ENCODE measurements around the gene TIAM2.

GRCh38 chr6:152698527-152699040 lies 887 bp downstream of the MYCT1 start:
- RRBS, result no CpG with 5 or more reads among the region's 1 CpG

GRCh38 chr6:152701772-152702399 lies 4.2 kb downstream of the MYCT1 start:
- RRBS, result no CpG with 5 or more reads among the region's 5 CpGs

DNA sequence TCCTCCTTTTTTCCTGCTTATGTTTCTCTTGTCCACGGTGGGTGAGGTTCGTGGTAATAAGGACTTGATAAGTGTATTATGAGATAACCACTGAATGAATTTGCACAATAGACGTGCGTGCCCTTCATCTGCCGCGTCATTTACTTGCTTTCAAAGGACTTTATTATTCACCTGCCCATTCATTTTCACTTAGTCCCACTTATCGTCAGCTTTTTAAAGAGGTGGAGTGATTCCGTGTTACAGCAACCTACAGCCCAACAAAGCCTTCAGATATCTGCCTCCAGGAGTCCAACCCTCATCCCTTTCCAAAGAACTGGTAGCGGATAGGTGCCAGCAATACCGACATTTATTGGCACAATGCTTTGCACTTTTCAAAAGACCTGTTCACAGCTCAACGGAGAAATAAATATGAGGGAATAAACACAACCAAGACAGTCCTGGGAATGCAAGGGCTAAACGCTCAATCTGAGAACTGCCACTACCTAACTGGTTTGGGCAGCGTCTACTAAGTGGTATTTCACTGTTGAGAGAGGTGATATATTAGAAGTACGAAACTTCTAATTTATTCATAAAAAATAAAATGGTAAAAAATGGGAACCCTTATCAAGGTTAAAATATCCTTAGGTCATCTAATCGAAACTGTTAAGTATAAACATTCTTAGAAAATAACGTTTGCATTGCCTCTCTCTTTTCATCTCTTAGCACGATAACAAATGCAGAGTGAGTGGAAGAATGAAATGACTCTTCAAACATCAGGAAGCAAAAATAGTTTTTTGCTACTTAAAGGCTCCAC lies 905 bp upstream of the MTRF1L start:
- RRBS, result no CpG with 5 or more reads among the region's 17 CpGs

GRCh38 chr6:153134324-153134634 lies 3.2 kb upstream of the RGS17 start:
- RRBS, result no CpG with 5 or more reads among the region's 13 CpGs

DNA sequence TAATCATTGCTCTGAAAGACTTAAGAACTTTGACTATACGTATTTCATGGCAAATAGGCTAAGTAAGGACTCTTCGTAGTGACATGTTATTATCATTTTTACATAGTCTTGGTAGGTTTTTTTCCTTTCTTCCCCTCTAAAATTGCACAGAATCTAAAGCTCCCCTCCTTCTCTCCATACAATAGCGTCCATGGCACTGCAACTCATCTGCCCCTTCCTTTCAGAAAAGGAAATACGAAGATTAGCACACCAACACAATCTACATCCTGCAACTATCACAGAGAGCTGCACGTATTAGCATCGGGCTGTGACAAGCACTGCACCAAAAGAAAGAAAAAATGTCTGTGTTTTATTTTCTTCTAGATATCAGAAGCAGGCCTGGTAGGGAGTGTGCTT lies 124.7 kb downstream of the IPCEF1 start:
- RRBS, result no CpG with 5 or more reads among the region's 6 CpGs

- RRBS, result no CpG with 5 or more reads among the region's 7 CpGs
Observed at GRCh38 chr6:154462424-154462885, 48.0 kb downstream of the CNKSR3 start.

- RRBS, result no CpG with 5 or more reads among the region's 9 CpGs
Observed at GRCh38 chr6:154501182-154501827, 9.2 kb downstream of the CNKSR3 start.

DNA sequence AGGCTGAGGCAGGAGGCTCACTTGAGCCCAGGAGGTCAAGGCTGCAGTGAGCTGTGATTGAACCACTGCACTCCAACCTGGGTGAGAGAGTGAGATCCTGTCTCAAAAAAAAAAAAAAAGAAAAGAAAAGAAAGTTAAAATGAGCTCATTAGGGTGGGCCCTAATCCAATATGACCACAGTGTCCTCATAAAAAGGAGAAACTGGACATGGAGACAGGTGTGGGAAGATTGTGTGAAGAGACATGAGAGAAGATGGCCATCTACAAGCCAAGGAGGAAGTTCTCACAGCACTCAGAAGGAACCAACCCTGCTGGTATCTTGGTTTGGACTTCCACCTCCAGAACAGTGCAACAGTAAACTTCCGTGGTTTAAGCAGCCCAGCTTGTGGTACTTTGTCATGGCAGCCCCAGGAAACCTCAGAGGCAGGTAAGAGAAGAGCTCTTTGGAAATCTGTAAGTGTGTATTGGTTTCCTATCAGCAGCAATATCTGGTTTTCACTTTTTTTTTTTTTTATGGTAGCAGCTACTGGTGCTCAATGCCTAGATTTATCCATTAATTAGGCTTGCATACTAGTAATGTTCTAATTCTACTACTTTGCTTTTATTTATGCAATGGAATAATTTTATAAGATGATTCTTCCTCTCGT lies 16.5 kb upstream of the CNKSR3 start:
- RRBS, result no CpG with 5 or more reads among the region's 2 CpGs

- RRBS, result 2% methylated on average over 48 of the region's 125 CpGs
Observed at GRCh38 chr6:154995164-154996207, at the start of gene TIAM2. Gene TIAM2 (plus strand): TSS chr6:154995315.

- RRBS, result no CpG with 5 or more reads among the region's 7 CpGs
Observed at GRCh38 chr6:155461583-155462048, 6.0 kb upstream of the NOX3 start.

DNA sequence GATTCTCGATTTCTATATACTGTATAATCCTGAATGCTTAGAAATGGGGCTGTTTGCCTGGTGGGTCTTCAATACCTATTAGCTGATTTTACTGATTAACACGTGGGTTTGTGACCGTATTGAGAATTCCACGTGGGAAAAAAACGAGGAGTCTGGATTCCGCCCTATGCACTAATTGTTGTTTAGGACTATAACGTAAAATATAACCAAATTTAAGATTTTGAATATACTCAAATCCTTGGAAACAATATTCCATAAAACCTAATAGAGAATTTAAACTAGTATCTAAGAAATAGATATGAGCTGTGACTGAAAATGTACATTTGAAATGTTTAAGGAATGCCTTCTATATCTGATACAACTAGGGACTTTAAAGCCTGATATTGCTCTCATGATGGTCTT lies 93.5 kb upstream of the NOX3 start:
- RRBS, result no CpG with 5 or more reads among the region's 7 CpGs

DNA sequence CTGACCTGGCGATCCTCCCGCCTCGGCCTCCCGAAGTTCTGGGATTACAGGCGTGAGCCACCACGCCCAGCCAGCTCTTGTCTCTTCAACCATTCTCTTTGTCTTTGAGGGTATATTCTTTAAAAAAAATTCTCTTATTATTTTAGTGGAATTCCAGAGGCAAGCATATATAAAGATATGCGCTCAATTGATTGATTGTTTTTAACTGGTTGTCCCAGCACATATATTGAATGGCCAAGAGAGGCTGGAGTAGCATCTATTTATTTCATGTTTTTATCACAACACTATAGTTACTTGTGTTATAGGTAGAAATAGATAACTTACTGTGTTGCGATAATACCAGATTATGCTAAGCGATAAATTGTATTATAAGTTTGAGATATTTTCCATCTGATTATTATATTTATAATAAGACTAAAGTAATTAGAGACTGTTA lies 379.3 kb upstream of the NOX3 start:
- RRBS, result no CpG with 5 or more reads among the region's 9 CpGs

GRCh38 chr6:156718692-156719110 lies 58.5 kb upstream of the ARID1B start:
- RRBS, result no CpG with 5 or more reads among the region's 9 CpGs

- RRBS, result 1% methylated on average over 16 of the region's 27 CpGs
Observed at GRCh38 chr6:156778175-156778518, 969 bp downstream of the ARID1B start.

GRCh38 chr6:156795769-156796354 lies 18.7 kb downstream of the ARID1B start:
- RRBS, result no CpG with 5 or more reads among the region's 9 CpGs

DNA sequence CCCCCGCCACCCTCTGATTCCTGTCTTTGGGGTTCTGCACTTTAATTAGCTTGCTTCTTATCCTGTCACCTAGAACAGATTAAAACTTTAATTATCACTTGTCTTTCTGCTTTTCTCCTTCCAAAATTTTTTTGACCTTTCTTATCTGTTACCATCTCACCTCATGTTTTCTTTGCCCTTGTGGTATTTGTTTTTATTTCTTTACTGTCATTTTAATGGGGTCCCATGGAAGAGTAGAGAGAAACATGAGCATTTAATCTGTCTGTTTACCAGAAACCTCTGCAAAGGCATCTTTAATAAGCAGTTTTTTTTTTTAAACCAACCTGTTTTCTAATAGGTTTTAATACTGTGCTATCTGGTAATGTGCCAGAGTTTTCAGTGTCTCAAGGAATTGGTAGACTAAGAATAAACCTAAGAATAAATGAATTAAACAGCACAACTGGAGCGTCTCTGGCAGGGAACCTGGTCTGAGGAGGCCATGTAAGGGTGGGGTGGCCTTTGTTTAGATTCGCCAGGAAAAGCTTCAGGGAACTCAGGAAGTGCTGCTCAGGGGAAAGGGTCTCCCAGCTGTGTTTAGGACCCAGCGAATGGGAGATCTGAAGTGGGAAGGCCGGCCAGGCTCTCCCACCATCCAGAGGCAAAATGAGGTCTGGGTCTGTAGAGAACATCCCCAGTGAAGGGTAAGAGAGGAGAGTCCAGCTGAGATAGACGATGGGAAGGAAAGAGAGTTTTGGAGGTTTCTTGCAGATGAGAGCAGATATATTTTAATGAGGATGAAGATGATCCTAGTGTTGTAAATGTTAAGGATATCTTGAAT lies 69.9 kb downstream of the ARID1B start:
- RRBS, result no CpG with 5 or more reads among the region's 6 CpGs

DNA sequence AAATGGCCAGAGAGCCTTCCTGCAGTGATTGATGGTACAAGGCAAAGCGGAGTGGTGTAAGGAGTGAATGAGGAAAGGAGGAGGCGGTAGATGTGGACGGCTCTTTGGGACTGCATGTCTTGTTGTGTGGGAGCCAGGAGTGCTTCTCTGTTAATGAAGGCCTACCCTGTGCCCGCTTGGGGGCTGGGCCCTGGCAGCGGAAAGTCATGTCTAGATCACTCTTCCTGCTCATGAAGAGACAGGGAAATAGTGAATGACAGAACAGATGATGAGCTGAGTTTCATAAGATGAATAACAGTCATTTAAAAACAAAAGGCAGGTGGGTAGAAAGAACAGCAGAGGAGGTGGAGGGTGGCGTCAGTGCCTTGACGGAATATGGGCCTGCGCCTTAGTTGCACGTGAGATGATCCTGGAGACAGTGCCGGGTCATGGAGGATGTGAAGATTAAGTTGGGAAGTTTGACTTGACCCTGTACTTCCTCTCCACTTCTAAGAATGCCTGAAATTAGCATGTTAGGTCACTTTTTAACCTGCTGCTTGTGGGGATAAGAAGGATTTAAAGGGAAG lies 85.5 kb downstream of the ARID1B start:
- RRBS, result no CpG with 5 or more reads among the region's 10 CpGs

DNA sequence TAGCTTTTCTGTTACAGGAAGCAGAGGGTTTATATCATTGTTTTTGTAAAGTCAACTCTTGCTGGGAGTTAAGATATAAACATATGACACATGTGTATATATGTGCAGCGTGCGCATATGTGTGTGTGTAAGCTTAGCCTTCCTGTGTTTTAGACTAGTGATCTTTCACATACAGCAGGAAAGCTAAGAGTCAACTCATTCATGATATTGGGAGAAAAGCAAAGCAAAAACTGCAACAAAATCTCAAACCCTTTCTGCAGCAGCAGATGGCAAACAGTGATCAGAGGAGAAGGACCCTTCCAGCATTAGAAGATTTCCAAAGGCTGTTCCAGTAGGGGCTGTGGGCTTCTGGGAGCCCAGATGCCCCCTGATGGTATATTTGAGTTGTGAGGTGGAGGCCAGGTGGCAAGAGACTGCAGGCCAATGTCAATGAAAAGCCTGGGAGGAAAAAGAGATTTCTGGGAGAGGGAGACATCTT lies 102.5 kb downstream of the ARID1B start:
- RRBS, result no CpG with 5 or more reads among the region's 2 CpGs

DNA sequence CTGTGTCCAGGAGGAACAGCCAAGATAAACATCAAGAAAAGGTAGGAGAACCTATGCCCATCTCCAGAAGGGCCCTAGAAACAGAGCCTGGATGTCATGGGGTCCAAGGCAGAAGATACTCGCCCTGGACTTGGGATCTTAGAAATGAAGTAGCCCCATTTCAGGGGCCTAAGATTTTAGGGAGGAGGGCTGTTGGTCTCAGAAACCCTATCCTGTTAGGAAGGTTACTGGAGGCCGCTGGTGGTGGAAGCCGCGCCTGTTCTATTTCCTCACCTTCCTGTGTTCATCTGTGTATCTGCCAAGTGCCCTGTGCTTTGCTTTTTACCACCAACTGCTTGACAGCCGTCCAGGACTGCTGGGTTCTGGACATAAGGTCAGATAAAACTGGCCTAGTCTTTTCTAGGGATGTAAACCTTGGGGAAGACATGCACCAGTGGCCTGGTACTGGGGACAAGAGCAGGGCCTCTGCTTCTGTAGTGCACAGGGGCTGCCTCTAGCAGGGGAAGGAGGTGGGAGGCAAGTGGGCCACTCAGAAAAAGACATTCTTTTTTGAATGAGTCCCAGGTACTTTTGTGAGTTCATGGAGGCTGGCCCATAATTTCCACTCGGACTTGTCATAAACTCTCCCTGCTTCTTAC lies 178.6 kb downstream of the ARID1B start:
- RRBS, result no CpG with 5 or more reads among the region's 6 CpGs

GRCh38 chr6:157021353-157022168 lies 244.4 kb downstream of the ARID1B start:
- RRBS, result 0% methylated on average over 2 of the region's 99 CpGs